Mesenchymal stem cell of adipose (primary cell): ENCODE results near the gene PSMC1.

GRCh38 chr14:82387946-82388186 is 854.2 kb upstream of the SEL1L start:
- CAGE, long polyA plus RNA, result no peak

DNA sequence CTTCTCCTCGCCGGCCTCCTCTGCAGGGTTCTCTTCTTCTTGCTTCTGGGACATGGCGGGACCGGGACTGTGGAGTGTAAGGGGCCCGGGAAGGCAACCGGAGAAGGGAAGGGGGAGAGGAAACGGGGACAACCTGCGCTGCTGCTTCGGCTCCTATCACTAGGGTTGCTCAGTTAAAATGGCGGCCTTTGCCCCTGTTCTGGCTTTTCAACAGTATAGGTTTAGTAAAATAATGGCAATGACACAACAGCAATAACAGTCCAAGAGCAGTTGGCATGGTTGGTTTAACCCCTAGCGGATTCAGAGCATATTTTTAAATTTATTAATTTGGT is 1159.3 kb upstream of the SEL1L start:
- CAGE, long polyA plus RNA, result no peak

DNA sequence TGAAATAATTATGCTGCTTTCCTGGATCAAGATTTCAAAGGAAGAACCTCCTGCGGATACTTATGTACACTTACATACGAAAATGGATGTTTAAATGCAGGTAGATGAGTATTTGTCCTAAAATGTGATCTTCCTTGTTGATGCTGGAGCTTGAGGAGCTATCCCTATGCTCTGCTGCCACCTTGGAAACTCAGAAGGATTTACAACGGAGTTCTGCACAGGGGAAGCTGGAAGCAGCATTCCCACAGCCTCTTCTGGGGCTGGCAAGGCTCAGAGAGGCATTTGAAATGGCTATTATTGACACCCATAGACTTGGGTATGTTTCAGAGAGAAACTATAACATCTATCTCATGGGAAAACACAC is 1.4 kb upstream of the FLRT2 start:
- CAGE, long polyA plus RNA, result no peak

DNA sequence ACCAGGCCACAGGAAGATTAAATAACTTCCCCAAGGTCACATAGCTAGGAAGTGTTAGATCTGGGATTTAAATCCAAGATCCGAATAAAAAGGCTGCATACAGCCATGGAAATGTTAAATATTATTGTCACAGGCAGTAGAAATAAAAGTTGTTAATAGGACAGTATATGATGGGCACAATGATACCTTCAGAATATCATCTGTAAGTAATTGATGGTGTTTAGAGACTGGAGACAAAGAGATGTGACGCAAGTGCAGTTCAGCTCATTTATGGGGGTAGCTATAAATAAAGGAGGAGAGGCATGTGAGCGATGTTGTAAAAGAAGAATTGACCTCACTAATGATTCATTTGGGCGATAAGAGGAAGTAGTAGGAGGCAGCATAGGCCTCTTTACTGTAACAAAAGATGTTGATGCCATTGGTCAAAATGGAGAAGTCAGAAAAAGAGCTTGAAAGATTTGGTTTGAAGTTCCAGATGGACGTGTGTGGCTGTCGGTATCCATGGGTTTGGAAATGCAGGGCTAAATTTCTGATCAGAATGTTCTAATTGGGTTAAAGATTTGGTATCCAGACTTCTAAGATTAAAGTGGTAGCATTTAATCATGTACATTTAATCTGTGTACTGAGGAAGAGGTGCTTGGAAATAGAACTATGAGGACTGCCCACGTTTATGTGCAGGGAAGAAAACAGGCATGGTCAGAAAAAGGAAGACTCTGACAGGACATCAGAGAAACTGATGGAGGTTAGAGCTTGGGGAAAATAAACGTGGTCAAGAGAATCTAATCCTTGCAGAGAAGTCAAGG is 70.1 kb downstream of the FLRT2 start:
- CAGE, long polyA plus RNA, result no peak

DNA sequence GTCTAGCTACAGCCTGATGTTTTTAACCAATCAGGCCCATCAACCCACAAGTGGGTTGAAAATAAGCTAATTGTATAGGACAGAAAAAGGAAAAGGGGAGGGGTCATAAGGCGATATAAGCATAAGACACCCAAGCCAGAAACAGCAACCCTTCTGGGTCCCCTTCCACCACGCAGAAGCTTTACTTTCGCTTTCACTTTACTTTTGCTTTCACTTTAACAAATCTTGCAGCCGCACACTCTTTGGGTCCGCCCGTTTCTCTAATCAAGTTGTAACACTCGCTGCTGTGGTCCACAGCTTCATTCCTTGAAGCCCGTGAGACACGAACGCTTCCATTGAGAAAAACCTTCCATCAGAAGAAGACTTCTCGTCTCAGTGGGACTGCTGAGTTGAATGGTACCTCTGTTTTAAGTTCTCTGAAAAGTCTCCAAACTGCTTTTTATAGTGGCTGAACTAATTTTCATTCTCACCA is 404.6 kb downstream of the FLRT2 start:
- CAGE, long polyA plus RNA, result no peak

DNA sequence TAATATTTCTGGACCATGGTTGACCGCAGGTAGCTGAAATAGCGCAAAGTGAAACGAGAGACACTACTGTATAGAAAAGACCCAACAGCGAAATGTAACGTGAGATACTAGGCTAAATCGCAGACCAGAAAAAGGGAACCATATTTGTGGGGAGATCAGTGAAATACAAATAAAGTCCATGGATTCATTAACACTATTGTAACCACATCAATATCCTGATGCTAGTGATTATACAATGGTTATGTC is 381.5 kb downstream of the GALC start:
- CAGE, long polyA plus RNA, result no peak

GRCh38 chr14:87963260-87963718 is 29.7 kb downstream of the GALC start:
- CAGE, long polyA plus RNA, result no peak

GRCh38 chr14:88006074-88007014 is 1.4 kb downstream of the GPR65 start:
- CAGE, long polyA plus RNA, result no peak

- CAGE, long polyA plus RNA, result no peak
Measured at GRCh38 chr14:88189010-88189814, 133.9 kb downstream of the KCNK10 start.

- CAGE, long polyA plus RNA, result no peak
Measured at GRCh38 chr14:88551848-88552523, 2.8 kb downstream of the PTPN21 start.

GRCh38 chr14:89011689-89012768 is 187.6 kb downstream of the TTC8 start:
- CAGE, long polyA plus RNA, result no peak

- CAGE, long polyA plus RNA, result no peak
Measured at GRCh38 chr14:89349969-89350429, 67.0 kb downstream of the FOXN3 start.

GRCh38 chr14:89352030-89352575 is 64.9 kb downstream of the FOXN3 start:
- CAGE, long polyA plus RNA, result no peak

- CAGE, long polyA plus RNA, result no peak
Measured at GRCh38 chr14:89364266-89365336, 52.4 kb downstream of the FOXN3 start.

DNA sequence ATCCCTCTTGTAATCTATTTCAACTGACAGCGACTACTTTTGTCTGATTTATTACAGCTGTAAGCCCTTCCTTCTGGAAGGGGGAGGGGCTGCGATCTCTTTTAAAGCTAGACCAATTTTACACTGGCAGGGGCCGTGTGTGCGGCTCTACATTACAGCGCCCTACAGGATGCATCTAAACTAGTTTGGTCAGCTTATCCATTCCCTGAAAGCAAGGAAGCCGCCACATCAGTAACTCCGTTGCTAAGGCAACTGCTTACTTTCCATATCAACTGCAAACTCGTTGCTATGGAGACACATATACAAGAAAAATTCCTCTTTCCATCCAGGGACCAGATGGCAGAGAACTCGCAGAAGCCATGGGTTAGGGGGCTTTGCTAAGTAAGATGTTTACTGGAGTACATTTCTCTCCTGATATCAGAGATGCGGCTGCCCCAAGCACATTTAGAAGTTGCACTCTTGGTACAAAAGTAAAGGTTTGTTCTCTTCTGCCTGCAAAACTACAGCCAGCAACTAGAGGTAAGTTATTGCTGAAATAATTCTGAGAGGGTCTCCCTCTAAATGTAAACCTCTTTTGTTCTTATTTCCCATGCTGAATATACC is 17.3 kb downstream of the FOXN3 start:
- CAGE, long polyA plus RNA, result no peak

DNA sequence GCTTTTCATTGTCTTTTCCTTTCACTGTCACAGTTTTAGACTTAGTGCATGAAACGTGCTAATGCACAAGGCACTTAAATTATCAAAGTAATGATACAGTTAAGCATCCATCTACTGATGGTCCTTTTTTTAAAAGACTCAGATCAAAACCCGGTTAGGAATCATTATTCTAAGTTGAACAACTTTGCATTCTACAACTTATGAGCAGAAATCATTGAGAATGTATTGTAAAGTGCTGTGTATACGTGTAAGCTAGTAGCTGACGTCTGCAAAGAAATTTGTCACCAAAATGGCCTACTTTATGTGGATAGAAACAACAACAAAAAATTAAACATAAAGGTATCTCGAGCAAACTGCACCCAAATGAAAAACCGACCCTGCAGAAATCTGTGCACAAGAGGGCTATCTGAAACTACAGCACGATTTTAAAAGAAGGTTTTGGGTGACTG is 200.4 kb upstream of the FOXN3 start:
- CAGE, long polyA plus RNA, result no peak

DNA sequence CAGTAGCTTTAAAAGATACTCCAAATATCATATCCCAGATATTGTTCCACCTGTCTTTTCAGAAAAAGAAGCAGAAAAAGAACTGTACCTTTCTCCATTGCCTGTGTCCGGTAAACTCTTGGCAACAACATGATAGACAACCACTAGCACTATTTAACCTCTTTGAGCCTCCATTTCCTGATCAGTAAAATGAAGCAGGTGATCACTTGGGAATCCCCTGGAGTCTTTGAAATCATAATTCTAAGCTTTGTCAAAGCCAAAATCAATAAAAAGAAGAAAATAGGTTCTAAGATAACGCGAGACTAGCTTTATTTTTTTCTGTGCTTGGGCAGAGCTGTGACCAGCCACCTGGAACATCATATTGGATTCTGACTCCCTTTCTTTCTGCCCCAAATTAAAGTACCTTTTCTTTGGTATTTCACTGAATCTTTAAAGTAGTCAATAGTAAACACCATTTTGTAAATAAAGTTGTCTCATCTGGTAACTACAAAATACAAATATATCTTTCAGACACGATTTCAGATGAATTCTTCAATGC is 224.9 kb upstream of the FOXN3 start:
- CAGE, long polyA plus RNA, result no peak

DNA sequence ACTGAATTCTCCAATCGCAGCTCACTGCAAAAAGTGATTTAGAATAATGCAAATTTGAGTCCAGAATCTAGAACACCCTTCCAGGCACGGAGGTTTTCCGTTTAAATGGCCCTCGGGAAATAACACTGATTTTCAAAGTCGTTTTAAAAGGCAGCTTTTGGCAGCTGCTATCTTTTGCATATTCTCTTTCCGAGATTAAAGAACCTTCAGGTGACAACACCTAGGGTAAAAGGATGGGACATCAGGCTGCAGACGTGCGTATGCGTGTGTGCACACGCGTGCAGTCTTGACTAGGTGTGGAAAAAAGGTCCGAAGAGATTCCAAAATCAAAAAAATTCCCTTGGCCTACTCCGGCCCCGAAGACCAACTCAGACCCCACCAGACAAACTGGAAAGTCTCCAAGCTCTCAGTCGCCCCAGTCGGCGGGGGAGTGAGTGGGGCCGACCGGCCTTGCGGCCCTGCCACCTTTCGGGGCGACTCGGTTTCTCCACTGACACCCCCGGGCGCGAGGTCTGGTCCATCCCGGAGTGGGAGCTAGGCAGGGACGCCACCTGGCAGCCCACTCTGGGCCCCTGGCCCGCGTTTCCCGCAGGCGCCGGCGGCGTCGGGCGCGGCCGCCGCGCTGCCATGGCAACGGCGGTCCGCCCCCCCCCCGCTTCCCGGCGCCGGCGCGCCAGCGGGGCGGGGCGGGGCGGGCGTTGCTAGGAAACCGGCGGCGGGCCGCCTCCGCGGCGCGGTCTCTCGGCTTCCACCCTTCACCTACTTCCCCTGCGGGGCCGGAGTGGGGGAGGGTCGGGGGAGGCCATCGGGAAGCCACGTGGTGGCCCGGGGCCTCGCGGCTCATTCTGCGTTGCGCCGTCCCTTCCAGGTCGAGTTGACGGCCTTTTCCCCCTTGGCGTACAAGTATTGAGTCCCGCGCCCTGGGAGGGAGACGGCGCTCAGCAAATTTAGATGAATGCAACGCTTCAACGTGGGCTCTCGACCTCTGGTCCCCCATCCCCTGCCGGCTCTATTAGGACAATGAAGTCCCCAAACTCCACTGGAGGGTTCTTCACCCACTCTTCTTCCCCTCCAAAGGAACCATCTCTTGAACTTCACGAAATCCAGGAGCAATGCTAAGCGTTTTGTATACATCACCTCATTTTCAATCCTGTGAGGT is 253.1 kb downstream of the EFCAB11 start:
- CAGE, long polyA plus RNA, result no peak

GRCh38 chr14:90062157-90062619 is 394 bp downstream of the KCNK13 start:
- CAGE, long polyA plus RNA, result no peak

GRCh38 chr14:90256341-90256915 is at the start of gene PSMC1:
TSS of gene PSMC1 (plus strand) at chr14:90256553.
- CAGE, long polyA plus RNA, result no peak